SEM (cell line): ENCODE data around the genes MGLL and SEC61A1.

- PRO-cap, result no peak
Observed at GRCh38 chr3:127803481-127804034, 18.8 kb downstream of the MGLL start.

DNA sequence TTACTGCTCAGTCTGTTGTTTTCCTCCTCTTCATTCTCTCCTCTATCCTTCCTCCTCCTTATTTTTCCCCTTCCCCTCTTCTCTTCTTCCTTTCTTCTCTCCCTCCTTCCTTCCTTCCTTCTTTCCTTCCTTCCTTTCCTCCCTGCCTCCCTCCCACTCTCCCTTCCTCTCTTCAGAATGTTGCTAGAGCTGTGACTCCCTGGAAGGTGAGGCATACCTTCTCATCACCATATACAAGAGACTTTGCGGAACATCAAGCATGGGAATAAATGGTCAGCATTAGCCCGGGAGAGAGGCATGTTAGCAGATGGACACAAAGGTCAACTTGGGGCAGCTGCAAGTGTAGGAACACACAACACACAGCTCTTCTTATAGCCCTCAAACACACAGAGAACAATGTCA is 8.4 kb downstream of the MGLL start:
- PRO-cap, result no peak

- PRO-cap, result no peak
Observed at GRCh38 chr3:127814300-127814848, 7.9 kb downstream of the MGLL start.

DNA sequence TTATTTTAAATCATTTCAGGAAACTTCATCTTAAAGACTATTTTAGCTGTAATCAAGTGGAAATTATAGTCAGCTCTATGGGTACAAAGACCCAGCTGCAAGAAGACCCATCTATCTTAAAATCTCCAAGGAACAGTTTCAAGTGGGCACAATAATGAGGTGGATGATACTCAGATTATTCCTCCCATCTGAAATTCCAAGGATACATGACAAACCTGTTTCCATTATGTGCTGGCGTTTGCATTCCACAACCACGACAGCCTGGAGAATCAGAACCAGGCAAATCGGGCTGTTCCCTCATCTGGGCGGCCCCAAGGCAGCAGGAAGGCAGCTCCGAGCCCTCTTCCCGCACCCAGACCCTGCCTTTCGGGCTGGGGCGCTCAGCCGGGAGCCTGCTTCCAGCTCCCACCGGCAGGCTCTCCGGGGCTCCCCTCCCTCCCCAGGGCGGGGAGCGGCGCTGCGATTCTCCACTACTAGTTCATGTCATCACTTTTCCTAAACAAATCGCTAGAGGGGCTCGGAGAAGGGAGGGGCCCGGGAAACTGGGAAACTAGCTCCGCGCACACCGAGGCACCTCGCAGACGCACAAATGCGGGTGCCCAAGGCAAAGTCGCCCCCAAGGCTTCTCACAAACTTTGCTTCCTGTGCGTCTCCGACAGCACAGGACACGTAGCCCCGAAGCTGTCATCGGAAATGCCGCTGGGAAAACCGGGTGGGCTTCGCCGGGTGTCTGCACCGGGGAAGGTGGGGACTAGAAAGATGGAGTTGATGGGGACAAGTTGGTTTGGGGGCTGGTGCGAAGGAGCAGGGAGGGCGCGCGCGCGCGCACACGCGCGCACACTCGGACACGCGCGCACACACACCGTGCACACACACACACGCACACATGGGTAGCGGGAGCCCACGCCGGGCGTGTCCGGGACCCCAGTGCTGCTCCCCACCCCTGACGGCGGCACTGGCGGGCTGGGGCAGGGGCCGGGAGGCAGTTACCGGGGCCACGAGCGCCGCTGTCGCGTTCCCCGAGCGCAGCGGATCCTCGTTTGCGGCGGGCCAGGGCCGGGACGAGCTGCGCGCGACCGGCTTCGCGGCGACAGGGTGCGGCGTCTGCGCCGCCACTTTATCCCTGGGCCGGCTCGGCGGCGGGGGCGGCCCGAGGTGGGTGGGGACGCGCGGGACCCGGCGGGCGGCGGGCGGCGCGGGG is at the start of gene MGLL:
Gene MGLL (minus strand): TSS at position 422 of the 1,201 bp plus-strand sequence.
- PRO-cap, result no peak

GRCh38 chr3:128035959-128036487 is 16.2 kb upstream of the SEC61A1 start:
- PRO-cap, result no peak

- PRO-cap, result no peak
Observed at GRCh38 chr3:128051571-128052086, 608 bp upstream of the SEC61A1 start.

DNA sequence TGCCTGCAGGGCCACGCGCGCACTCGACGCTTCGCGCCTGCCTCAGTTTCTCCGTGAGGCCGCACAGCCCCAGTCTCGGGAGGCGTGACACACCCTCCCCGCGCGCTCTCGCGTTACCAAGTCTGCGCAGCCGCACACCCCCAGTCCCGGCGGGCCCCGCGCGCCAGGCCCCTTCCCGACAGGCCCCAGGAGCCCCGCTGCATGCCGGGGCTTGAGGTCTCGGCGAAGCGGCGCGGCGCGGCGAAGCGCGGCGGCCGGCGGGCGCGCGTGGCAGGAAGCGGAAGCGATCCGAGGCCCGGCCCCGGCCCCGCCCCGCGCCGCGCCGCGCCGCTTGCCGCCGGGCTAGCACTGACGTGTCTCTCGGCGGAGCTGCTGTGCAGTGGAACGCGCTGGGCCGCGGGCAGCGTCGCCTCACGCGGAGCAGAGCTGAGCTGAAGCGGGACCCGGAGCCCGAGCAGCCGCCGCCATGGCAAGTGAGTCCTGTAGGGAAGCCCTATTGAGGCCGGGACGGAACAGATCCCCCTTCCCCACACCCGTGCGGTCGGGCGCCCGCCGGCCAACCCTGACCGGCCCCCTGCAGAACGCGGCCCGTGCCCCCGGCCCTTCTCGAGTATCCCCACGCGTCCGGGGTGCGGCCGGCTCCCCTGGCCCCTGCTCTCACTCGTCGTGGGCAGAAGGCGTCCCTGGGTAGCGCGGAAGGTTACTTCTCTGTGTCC is at the start of gene SEC61A1:
Gene SEC61A1 (plus strand): TSS at position 351 of the 716 bp plus-strand sequence.
- PRO-cap, result bidirectional peak, plus-strand start at position 372 of the sequence, minus-strand start at position 110 of the sequence

GRCh38 chr3:128054385-128054916 is 2.2 kb downstream of the SEC61A1 start:
- PRO-cap, result no peak

GRCh38 chr3:128061329-128062302 is 9.4 kb downstream of the SEC61A1 start:
- PRO-cap, result no peak

- PRO-cap, result no peak
Observed at GRCh38 chr3:128071994-128072946, 20.0 kb downstream of the SEC61A1 start.

GRCh38 chr3:128293820-128294453 is 140.7 kb downstream of the EEFSEC start:
- PRO-cap, result no peak

DNA sequence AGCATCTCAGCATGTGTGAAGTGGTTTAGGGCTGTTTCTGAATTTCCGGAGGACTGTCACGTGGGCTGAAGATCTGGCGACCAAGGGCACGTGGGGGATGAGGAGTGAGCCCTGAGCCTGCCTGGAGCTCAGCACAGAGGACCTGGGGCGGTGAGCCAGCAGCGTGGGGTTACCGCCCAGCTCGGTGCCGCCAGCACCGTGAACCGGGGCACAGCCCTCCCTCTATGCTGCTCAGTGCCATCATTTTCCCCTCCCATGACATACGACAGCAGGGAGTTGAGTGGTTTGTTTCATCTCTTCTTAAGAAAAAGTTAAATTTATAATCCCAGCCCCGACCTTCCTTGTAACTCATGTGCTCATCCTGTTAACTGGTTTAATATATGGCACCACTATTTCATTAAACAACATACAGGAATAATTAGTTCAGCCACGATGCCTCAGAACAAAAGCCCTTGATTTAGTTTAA is 150.1 kb downstream of the DNAJB8 start:
- PRO-cap, result bidirectional peak, plus-strand start at position 134 of the sequence, minus-strand start outside the sequence

- PRO-cap, result no peak
Observed at GRCh38 chr3:128319815-128320301, 146.8 kb downstream of the DNAJB8 start.

DNA sequence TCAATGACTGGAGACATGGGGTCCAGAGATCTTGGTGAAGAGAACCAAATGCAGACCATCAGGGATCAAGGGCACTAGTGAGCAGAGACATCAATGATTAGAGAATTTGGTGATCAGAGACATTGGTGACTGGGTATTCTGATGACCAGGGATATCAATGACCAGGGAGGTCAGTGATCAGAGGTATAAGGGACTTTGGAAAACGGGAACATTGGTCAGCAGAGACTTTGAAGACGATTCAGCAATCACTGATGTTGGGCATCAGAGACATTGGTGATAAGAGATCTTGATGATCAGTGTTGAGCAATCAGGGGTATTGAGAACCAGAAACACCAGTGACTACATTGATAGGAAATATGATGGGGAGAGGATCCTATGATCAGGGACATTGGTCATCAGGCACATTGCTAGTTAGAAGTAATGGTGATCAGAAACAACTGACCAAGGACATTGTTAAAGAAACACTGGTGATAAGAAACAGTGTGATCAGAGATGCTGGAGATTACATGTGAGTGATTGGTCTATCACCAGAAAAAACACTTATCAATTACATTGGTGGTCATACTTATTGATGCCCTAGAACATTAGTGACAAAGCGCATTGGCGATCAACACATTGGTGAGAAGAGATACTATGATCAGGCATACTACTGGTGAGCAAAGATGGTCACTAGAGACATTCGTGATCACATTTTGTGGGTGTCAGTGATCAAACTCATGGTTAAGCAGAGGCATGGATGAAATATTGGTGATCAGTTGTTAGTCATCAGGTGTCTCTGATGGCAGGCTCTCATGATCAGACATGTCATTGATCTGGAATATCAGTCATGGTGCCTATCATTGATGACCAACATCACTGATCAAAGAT is 11.6 kb upstream of the DNAJB8 start:
- PRO-cap, result no peak

GRCh38 chr3:128499517-128500621 is 6.9 kb upstream of the GATA2 start:
- PRO-cap, result no peak

- PRO-cap, result no peak
Observed at GRCh38 chr3:128548534-128549189, 55.7 kb upstream of the GATA2 start.

- PRO-cap, result no peak
Observed at GRCh38 chr3:128573465-128573811, 77.2 kb downstream of the RPN1 start.

- PRO-cap, result no peak
Observed at GRCh38 chr3:128608024-128608745, 42.4 kb downstream of the RPN1 start.

DNA sequence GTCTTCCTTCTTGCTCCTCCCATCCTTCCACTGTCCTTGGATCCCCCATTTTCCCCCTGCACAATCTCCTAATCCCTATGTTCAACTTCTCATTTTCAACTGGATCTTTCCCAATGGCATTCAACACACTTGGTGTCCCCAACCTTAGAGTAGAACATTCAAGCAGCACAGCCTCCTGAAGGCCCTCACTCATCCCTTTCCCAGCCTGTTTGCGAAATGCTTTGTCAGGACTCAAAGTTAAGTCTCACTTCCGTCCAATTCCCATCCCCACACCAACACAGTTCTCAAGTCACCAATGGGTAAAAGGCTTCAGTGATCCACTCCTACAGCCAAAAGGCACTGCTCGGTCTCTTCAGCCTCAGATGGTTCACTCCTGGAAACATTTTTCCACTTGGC is 32.2 kb downstream of the RPN1 start:
- PRO-cap, result no peak

GRCh38 chr3:128743275-128743884 is 17.4 kb downstream of the RAB7A start:
- PRO-cap, result no peak